Pericardium (tissue), 1 donor: Measurements from ENCODE around the gene GPR31.

GRCh38 chr6:166258695-166259355 lies 49.4 kb downstream of the PRR18 start:
- RRBS, result no CpG with 5 or more reads among the region's 20 CpGs

DNA sequence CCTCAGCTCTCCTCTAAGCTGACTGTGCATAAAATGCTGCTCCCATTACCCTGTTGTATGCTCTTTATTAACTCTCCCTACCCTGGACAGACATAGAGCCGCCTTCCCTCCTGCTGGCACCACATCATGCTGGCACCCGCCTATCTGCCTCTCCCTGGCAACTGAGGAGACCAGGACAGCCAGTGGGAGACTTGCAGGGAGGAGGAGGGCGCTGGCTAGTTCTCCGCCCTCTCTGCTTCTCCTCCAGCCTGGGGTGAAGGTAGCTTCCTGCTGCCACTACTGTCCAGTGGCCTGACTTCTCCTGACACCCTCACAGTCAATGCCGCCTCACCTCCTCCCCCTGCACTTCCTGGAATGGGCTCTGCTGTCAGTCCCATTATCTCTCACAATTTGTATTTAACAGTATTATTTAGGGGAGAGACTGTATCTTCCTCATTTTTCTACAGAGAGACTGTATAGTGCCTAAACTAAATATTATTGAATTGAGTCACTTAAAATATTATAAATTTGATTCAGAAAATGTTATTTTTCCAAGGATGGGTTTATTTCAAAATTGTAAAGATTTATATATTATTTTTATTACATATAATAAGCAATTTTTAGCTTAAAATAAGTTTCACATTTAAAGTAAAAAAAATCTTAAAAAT lies 11.1 kb upstream of the PRR18 start:
- RRBS, result no CpG with 5 or more reads among the region's 5 CpGs

DNA sequence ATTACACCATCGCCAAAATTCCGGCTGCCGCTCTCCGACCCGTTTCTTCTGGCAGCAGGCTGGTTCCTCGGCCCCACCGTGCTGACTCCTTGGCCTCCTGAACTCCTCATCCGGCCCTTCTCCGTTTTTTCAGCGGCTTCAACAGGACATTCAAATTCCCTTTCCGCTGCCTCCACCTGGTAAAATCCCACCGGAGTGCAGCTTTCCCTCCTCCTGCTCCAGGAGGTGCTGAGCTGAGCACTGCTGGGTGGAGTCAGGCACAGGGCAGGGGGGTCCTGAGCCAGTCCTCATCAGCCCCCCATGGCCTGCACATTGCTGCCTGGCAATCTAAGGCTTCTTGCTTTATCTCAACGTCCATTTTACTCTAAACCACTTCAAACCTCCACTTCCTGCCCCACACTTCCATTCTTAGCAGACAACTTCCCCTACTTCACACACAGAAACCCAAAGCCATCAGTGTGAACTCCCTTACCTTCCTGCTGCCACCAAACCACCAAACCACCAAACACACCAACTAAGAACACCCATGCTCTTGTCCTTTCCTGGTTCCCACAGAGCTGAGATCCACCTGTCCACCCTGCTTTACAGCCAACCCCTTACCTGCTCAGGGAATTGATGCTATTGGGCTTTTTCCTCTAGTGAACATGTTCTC lies 8.8 kb downstream of the SFT2D1 start:
- RRBS, result 30% methylated on average over 10 of the region's 13 CpGs

DNA sequence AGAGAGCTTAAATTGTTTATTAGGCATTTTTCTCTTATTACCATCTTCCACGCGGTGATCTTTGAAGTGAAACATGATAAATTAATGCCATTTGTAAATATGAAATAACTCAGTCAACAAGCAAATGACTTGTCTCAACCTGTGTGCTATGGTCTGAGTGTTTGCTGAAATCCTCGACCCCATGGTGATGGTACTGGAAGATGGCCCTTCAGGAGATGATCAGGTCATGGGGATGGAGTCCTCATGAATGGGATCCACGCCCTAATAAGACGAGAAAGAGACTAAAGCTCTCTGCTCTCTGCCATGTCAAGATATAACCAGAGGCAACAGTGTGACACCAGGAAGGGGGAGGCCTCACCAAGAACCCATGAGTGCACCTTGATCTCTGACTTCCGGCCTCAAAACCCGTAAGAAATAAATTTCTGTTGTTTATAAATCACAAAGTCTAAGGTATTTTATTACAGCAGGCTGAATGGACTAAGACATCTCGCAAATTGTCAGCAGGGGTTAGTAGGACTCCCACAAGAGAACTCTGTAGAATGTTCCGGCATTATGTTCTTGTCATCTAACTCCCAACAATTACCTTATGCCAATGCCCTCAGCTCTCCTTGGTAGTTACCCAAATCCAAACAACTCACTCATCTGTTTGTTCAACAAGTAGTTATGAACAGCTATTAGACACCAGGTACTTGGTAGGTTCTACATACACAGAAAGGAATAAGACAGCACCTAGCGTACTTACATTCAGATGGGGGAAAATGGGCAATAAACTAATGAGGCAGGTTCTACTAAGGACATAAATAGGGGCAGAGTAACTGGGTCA lies 4.5 kb downstream of the SFT2D1 start:
- RRBS, result no CpG with 5 or more reads among the region's 10 CpGs

DNA sequence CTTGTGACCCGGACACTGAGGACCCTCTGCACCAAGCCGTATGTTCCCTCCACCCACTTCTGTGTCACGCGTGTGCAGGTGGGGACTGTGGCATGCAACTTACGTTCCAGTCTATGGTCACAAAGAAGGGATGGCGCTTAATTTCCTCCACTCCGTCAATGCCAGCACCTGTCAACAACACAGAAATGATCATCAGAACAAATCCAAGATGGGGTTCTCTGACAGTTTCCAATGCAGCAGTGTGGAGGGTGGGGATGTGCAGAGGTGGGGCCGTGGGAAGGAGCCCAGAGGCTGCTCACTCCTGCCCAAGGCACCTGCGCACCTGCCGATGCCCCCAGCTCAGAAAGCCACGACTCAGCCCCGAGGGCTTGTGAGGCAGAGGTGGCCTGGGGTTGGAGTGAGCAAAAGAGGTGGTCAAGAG lies 87.0 kb upstream of the MPC1 start:
- RRBS, result no CpG with 5 or more reads among the region's 12 CpGs

GRCh38 chr6:166538623-166538844 lies 47.9 kb downstream of the RAMACL start:
- RRBS, result no CpG with 5 or more reads among the region's 7 CpGs

GRCh38 chr6:166541749-166542184 lies 44.7 kb downstream of the RAMACL start:
- RRBS, result no CpG with 5 or more reads among the region's 10 CpGs

DNA sequence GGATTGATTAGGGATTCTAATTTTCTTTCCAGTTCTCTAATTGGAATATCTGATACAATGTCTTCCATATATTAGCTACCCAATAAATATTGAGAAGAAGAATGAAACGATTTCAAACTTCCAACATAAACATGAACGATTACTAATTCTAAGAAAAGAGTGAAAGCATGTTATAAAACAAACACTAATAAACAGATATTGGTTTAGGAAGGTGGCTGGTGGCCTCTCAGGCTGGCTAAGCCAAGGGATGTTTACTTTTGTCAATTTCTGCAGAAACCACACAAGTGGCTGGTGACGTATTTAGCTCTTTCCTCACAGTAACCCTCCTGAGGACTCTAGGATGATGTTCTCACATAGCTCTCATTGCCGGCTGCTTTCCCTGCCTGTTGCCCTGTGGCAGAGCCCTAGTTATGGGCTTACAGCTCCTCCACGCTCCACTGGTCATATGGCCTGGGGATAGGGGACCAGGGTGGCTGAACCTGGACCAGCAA lies 14.2 kb downstream of the RAMACL start:
- RRBS, result no CpG with 5 or more reads among the region's 5 CpGs

- RRBS, result no CpG with 5 or more reads among the region's 17 CpGs
Measured at GRCh38 chr6:166656733-166657259, 29.7 kb upstream of the RPS6KA2 start.

GRCh38 chr6:166678286-166679037 lies 51.4 kb upstream of the RPS6KA2 start:
- RRBS, result no CpG with 5 or more reads among the region's 17 CpGs

DNA sequence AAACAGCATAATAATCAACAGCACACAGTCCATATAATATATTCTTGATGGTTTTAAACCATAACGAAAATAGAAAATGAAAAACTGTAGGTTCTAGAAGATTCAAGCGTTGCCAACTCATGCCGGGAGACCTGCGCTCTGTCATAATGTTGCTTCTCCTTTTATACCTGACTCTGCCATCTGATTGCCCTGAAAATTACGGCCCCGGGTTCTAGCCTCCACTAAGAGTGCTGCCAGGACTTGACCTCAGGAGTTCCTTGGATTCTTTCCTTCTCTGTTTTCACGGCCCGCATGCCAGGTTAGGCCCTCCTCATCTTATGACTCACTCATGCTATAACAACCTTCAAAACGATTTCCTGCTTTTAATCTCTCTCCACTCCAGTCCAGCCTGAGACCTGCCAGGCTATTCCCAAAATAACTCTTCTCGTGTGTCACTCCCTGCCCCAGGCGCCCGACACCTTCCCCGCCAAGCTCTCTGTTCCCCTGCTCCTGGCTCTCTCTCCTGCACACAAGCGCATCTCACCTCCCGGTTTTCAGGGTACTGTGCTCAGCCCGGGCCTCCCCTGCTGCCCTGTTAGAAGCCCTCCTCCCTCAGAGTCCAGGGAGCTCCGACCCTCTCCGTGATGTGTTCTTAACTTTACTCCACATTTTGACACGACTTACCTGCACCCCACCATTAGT lies 64.1 kb upstream of the RPS6KA2 start:
- RRBS, result 66% methylated on average over 4 of the region's 19 CpGs

- RRBS, result 1% methylated on average over 31 of the region's 54 CpGs
Measured at GRCh38 chr6:166998075-166998534, 1.1 kb upstream of the CEP43 start.

- RRBS, result no CpG with 5 or more reads among the region's 5 CpGs
Measured at GRCh38 chr6:167041204-167041743, 42.1 kb downstream of the CEP43 start.

DNA sequence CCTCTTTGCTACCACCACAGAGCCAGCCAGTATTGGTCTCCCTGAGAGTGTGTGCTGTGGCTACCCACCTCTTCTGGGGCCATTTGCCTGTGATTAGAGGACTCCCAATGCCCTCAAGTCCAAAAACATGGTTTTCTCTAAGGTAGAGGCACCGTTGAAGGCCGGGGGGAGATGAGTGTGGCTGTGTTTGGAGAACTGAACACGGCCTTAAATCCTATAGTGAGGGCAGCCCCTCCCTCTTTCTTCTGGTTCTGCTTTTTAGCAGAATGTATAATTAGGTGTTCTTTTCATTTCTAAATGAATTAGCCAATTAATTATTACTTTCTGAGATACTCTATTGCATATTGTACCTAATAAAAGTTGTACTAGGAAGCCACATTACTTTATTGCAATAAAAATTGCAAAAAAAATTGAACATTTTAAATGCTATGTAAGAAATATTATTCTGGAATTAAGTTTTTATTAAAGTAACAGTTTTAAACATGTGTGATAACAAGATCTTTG lies 2.6 kb downstream of the CCR6 start:
- RRBS, result no CpG with 5 or more reads among the region's 3 CpGs

DNA sequence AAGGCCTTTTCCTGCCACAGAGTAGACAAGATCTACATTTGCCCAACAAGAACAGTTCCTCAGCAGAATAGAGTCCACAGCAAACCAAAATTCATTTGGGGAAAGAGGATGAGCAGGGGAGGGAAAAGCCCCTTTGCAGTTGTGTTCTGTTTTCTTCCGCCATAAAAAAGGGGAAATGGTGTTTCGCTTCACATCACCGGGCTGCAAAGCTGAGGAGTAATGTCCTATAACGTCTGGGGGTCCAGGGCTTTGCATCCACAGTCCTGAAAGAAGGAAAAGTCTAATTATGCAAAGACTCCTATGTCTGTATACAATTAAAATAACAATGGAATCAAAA lies at the start of gene GPR31:
Gene GPR31 (minus strand): TSS at position 69 of the 337 bp plus-strand sequence.
- RRBS, result no CpG with 5 or more reads among the region's 4 CpGs

- RRBS, result no CpG with 5 or more reads among the region's 18 CpGs
Measured at GRCh38 chr6:167270829-167271614, 20.1 kb upstream of the UNC93A start.

DNA sequence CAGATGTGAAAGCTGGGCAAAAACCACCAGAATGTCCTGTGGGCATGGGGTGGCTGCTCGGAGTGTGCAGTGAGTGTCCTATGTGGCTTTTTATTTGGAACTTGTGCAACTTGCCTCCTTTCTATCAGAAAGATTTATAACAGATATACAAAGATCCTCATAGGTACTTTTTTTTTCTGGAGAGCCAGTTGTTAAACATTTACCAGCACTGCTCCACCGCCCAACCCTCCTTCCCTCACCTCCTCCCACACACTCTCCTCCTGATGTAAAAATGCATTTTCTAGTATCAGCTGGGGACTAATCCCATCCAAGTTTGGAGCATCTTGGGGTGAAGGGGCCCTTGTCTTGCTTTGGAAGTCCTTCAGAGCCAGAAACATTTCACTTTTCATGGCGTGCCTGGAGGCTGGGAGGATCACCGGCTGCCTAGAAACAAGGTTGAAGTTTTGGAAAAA lies 165.3 kb upstream of the AFDN start:
- RRBS, result 17% methylated on average over 1 of the region's 4 CpGs

DNA sequence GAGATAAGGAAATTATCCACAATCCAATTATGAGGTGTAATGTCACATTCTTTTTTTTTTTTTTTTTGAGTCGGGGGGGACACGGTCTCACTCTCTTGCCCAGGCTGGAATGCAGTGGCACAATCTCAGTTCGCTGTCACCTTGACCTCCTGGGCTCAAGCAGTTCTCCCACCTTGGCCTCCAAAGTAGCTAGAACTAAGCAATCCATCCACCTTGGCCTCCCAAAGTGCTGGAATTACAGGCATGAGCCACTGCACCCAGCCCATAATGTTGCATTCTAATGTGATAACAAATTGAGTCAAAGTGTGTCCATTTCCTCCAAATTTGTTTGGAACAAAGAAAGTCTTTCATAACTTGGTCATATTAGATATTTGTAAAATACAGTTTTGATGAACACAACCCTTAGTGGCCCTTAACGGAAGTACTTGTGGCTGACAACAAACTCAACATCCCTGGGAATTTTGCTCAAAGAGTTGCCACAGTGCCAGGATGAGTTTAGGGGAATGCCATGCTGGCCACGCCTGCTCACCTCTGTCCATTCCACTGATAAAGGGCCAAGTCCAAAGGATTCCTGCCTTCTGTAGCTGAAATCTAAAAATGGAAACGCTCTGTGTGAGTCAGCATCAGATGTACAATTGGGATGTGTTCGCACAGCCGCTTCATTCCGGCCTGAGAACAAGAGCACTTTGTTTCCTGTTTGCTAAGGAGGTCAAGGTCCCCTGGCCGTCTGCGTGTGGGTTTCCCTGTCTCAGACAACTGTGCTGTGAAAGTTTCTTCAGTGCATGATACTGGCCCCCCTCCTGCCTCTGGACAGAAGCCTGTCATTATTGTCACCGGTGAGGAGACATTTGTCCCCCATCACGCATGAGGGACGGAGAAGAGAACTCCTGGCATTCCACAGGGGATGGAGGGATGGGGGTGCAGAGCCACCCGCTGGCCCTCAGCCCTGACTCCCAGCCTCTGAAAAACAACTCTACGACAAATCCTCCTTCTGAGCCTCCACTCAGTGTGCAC lies 143.8 kb upstream of the AFDN start:
- RRBS, result no CpG with 5 or more reads among the region's 16 CpGs

DNA sequence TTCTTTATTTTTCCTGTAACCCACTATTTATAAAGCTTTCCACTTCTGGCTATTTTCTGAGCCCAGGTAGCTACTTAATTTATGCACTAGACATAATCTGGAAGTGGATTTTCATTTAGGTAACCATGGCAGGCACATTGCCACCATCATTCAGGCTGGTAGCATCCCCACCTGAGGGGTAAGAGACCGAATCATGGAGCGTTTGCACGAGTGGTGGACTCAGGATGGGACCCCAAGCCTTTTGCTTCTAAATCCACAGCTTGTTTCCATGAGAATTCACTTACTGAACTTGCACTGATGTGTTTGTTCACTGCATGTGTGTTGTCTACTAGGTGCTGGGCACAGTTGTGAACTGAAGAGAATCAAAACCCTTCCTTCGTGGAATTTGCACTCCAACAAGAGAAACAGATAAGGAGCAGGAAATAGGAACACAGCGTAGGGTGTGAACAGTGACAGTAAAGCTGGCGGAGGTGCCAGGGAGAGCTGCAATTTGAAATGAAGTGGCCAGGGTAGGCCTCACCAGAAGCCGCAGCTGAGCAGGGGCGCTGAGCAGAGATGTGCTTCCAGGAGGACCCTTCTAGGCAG lies 115.1 kb upstream of the AFDN start:
- RRBS, result no CpG with 5 or more reads among the region's 8 CpGs

GRCh38 chr6:167746892-167747403 lies 79.8 kb upstream of the AFDN start:
- RRBS, result no CpG with 5 or more reads among the region's 10 CpGs